Testis (tissue), 5 donors: ENCODE measurements around a stretch of chr6.

DNA sequence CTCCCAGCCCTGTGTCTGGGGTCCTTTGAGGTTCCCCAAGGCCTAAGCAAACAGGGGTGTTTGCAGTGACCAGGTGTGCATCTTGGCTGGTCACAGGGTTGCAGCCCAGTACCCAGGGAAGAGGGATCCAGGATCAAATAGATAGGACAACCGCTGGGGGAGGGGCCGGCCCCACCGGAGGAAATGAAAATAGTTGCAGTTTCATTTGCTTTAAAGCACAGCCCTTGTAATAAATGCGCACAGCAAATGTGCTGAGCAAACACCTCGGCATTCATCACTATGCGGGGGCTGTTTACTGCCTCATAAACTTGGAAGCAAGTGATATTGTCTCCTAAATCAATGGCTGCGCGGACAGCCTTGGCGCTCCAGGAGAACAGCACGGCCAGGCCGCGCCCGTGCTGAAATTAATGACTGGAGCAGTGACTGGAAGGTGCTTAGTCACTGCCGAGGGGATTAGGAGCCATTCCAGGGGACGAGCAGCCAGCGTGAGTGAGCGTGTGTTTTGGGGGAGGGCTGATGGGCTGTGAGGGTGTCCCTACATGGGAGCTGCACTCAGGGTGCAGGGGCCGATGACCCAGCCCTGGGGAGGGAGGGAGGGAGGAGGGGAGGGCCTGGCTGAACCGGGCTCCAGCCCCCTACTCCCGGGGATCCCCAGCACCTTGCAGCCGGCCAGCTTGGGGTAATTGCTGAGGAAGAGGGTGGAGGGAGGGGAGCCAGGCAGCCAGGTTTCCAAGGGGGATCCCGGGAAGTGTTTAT is 82.8 kb downstream of the TMEM242 start:
- PRO-cap, 3 experiments = peak in 1 of 3 experiments; most common plus-strand start position 463 of the sequence (in 1)
- RAMPAGE, long total RNA, 2 experiments = no peak in any of the 2 experiments
- RRBS = 32% methylated on average over 2 of the region's 22 CpGs

DNA sequence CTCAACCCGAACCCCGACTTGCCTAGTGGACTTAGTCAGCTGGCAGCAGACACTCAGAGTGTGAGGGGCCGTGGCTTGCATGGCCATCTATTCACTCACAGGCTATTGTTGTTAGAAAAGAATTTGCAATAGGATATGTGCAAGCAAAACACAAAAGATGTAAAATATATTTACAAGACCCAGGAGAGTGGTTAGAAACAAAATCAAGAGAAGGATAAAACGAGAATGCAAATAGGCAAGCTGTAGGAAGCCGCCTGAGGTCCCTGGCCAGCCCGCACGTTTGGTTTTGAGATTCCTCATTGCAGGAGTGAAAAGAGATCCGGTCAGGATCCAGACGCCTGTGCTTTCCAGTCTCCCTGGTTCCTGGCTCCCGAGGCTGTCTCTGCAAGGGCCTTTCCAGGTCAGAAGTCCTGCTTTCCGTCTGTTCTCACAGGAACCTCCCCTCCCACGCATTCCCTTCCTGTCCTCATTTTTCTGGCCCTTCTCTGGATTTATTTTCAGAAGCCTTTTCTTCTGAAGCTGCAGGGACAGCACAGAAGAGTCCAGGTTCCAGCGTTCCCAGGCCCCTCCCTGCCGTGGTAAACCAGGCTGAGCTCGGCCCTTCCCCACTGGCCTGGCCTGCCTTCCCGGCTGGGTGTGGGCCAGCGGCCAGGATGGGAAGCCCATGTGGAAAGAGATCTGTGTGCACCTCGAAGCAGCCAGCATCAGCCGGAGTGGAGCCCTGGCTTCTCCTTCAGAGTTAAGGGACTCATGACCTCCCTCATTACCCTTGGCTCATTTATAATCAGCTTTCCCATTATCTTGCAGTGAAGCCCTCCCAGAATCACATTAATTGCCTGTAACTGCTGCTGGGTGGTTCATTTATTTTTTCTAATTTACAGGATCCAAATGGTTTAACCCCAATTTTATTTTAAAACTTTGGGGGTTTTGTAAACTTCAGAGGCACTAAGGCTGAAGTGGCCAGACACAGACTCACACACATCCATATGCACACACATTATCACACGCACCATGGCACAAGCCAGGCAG is 53.9 kb downstream of the TMEM242 start:
- PRO-cap, 3 experiments = peak in 1 of 3 experiments; most common plus-strand start position 500 of the sequence (in 1); most common minus-strand start position 282 of the sequence (in 1)
- RAMPAGE, long total RNA, 2 experiments = no peak in any of the 2 experiments
- RRBS = 11% methylated on average over 4 of the region's 20 CpGs

GRCh38 chr6:157307996-157308361 is 15.3 kb downstream of the TMEM242 start:
- PRO-cap, 3 experiments = no peak in any of the 3 experiments
- RAMPAGE, long total RNA, 2 experiments = no peak in any of the 2 experiments
- RRBS = no CpG with 5 or more reads among the region's 2 CpGs

- PRO-cap, 3 experiments = no peak in any of the 3 experiments
- RAMPAGE, long total RNA, 2 experiments = no peak in any of the 2 experiments
- RRBS = no CpG with 5 or more reads among the region's 11 CpGs
Observed at GRCh38 chr6:157312758-157313212, 10.5 kb downstream of the TMEM242 start.

DNA sequence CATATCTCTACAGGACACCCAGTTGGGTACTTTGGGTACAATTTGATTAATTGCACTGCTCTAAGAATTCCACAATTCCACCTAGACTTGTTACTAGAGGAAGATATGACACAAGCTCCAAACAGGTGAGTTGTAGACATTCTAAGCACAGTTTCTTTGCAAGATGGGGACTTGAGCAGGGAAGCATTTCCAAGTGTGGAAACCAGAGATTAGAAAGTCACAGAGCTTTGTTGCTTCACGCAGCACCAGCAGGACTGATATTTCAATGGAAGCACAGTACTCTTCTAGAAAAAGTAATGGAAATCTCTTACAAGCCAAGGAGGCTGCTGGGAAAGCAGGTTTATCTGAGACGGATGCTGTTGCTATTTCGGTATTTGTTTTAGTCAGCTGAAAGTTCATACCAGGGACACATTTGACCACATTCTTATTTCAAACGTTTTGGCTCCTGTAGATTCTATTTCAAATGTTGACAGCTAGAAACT is 3.5 kb upstream of the TMEM242 start:
- PRO-cap, 3 experiments = no peak in any of the 3 experiments
- RAMPAGE, long total RNA, 2 experiments = no peak in any of the 2 experiments
- RRBS = no CpG with 5 or more reads among the region's 4 CpGs

- PRO-cap, 3 experiments = no peak in any of the 3 experiments
- RAMPAGE, long total RNA, 2 experiments = no peak in any of the 2 experiments
- RRBS = no CpG with 5 or more reads among the region's 8 CpGs
Observed at GRCh38 chr6:157427947-157428454, 47.0 kb downstream of the ZDHHC14 start.

GRCh38 chr6:157518530-157519405 is 137.8 kb downstream of the ZDHHC14 start:
- PRO-cap, 3 experiments = no peak in any of the 3 experiments
- RAMPAGE, long total RNA, 2 experiments = no peak in any of the 2 experiments
- RRBS = no CpG with 5 or more reads among the region's 21 CpGs

GRCh38 chr6:157849264-157850196 is 26.5 kb downstream of the SNX9 start:
- PRO-cap, 3 experiments = no peak in any of the 3 experiments
- RAMPAGE, long total RNA, 2 experiments = no peak in any of the 2 experiments
- RRBS = no CpG with 5 or more reads among the region's 7 CpGs

- PRO-cap, 3 experiments = no peak in any of the 3 experiments
- RAMPAGE, long total RNA, 2 experiments = no peak in any of the 2 experiments
- RRBS = no CpG with 5 or more reads among the region's 11 CpGs
Observed at GRCh38 chr6:157861218-157862410, 38.6 kb downstream of the SNX9 start.

DNA sequence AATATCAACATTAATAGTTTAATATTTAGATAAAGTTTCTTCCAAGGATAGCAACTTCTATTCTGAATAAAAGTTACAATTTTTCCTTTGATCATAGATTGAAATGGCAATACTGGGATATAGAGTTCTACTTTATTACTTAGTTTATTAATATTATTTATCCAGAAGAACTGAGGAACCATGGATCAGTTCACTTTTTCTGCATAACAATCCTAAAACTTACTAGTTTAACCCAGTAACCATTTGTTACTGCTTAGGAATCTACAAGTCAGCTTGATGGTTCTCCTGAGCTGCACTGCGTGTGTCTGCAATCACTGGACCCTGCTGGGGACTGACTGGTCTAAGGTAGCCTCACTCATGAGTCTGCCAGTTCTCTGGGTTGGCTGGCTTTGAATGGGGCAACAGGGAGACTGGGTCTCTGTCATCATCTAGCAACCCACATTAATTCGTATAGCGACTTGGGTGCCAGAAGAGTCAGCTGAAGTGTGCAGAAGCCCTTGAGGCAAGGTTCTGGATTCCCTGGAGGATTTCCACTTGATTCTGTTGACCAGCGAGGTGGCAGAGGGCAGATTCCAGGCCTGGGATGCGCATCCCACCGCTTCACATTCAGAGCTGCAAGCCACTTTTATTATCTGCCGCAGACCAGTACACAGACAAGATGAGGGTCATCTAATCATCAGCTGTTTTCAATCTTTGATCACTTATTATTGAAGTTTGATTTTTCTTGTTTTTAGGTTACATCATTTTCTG is 49.3 kb downstream of the SNX9 start:
- PRO-cap, 3 experiments = no peak in any of the 3 experiments
- RAMPAGE, long total RNA, 2 experiments = no peak in any of the 2 experiments
- RRBS = no CpG with 5 or more reads among the region's 7 CpGs

GRCh38 chr6:157892472-157892644 is 69.3 kb downstream of the SNX9 start:
- PRO-cap, 3 experiments = no peak in any of the 3 experiments
- RAMPAGE, long total RNA, 2 experiments = no peak in any of the 2 experiments

DNA sequence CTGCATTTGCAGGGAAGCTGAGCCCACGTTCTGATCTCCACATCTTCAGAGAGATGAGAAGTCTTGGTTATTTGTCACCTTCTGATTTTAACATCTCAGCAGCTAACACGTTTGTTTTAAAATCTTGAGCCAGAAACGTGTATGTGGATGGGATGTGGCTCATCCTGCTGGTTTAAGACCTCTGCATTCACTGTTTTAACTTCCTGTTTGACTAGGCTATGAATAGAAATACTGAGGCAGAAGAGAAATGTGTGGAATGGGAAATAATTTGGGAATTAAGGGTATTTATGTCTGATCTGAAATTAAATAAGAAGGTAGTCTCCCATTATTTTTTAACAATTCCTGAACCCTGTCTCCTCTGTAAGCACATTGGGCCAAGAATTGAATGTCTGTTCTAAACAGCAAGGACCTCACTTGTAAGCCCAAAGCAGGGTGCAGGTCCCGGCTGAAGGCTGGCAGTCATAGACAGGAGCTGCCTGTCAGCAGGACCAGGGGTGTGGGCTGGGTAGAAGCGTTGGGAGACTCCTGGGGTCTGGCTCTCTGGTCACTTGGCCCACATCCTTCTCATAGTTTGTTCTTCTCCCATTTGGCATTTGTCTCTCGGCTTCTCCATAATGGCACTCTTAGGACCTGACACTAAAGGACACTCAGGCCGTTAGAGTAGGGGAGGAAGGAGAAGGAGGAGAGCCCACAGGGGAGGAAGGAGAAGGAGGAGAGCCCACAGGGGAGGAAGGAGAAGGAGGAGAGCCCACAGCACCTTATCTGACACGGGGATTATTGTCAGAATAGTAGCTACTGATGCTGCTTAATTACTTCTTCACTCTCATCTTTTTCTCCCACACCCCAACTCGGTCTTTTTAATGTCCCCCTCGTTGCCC is 75.6 kb downstream of the SNX9 start:
- PRO-cap, 3 experiments = no peak in any of the 3 experiments
- RAMPAGE, long total RNA, 2 experiments = no peak in any of the 2 experiments
- RRBS = no CpG with 5 or more reads among the region's 10 CpGs

DNA sequence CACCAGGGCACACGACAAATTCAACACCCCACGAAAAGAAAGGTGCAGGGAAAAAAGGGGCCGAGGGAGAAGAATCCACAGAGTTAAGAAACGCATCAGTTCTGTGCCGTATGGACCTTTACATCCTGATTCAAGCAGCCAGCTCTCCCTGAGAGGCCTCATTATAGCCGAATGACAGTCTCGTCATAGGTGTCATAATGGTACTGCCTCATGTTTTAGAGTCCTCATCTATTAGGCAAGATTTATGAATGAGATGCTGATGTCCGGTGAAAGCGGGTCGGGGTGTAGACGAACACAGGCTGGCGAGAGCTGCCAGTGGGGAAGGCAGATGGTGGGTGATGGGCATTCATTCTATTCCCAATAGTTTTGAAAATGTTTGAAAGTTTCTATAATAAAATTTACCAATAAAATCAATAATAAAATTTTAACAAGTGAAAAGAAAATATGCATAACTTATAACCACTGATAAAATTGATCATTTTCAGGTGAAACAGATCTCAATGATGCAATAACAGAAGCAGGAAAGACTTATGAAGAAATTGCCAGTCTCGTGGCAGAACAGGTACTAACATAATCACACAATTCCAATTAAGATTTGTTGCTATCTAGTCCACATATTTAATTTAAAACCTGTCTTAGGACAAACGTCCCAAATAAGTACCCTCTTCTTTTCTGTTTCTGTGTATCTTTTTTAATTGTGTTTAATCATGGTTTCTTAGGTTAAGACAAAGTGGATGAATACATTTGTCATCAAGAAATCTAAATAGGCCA is 46.0 kb upstream of the SYNJ2 start:
- PRO-cap, 3 experiments = no peak in any of the 3 experiments
- RAMPAGE, long total RNA, 2 experiments = no peak in any of the 2 experiments
- RRBS = no CpG with 5 or more reads among the region's 14 CpGs

GRCh38 chr6:157954074-157955331 is 27.2 kb upstream of the SYNJ2 start:
- PRO-cap, 3 experiments = peak in 1 of 3 experiments; most common plus-strand start chr6:157954391 (in 1)
- RAMPAGE, long total RNA, 2 experiments = no peak in any of the 2 experiments
- RRBS = 27% methylated on average over 3 of the region's 37 CpGs

DNA sequence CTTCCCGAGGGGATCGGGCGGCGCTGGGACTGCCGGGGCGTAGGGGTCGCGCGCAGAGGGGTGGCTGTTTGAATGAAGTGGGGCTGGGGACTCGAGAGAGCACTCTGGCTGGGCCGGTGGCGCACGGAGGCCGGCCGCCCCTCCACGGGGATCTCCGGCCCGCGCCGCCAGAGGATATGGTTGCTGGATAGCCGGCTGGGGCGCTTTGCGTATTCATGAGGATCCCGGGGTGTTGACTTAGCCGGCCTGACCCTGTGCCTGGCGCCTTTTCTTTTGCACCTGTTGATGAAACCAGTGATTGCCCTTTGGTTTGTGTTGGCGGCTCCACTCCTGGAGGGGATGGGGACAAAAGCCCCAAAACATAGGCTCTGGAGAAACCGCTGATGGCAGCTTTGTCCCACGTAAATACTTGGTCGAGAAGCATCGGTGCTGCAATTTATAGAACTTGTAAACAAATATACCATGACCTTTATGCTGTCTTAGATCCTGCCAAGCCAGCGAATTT is 558 bp downstream of the SYNJ2 start:
- PRO-cap, 3 experiments = no peak in any of the 3 experiments
- RAMPAGE, long total RNA, 2 experiments = no peak in any of the 2 experiments
- RRBS = 1% methylated on average over 11 of the region's 32 CpGs

DNA sequence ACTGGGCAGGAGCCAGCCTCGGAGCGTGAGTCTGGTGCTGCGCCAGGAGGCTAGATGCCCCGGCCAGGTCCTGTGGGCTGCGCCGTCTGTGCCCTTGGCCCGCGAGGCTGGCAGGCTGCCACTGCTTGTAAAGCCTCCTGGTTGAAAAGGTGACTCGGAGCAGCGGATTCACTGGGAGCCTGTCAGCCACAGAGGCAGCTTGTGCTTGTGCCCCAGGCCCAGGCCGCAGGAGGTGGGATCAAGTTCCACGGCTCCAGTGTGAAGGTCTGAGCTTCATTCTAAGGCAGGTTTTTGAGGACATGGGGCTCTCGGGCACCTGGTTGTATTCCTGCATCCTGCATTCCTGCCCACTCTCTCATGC is 8.3 kb downstream of the SYNJ2 start:
- PRO-cap, 3 experiments = no peak in any of the 3 experiments
- RAMPAGE, long total RNA, 2 experiments = no peak in any of the 2 experiments
- RRBS = no CpG with 5 or more reads among the region's 13 CpGs

DNA sequence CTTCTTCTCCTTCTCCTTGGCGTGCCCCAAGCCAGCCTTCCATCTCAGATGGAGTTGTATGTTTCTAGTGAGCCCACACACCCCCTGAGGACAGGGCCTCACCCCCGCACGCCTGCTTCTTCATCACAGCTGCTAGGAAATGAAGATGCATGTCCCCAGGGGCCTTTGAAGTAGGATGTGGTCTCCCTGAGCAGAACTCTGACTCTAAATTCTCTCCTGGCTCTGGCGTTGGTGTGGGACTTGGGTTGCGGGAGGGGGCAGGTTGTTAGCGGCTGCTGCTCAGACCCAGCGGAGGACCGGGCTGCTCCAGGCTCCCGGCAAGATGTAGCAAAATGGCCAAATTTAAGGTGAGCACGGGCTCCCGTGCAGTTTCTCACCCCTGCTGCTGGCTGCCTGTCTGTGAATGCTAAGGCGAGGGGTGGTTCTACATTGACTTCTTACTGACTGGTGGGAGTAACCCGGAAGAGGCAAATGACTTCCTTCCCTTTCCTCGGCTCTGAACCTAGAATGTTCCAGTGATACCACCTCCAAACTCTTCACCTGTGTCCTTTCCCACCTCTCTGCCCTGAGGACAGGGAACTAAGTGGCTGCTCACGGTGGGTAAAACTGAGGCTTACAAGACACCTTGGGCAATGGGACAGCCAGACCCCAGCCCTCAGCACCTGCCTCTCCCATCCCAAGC is 8.8 kb downstream of the SYNJ2 start:
- PRO-cap, 3 experiments = no peak in any of the 3 experiments
- RAMPAGE, long total RNA, 2 experiments = no peak in any of the 2 experiments
- RRBS = no CpG with 5 or more reads among the region's 15 CpGs

DNA sequence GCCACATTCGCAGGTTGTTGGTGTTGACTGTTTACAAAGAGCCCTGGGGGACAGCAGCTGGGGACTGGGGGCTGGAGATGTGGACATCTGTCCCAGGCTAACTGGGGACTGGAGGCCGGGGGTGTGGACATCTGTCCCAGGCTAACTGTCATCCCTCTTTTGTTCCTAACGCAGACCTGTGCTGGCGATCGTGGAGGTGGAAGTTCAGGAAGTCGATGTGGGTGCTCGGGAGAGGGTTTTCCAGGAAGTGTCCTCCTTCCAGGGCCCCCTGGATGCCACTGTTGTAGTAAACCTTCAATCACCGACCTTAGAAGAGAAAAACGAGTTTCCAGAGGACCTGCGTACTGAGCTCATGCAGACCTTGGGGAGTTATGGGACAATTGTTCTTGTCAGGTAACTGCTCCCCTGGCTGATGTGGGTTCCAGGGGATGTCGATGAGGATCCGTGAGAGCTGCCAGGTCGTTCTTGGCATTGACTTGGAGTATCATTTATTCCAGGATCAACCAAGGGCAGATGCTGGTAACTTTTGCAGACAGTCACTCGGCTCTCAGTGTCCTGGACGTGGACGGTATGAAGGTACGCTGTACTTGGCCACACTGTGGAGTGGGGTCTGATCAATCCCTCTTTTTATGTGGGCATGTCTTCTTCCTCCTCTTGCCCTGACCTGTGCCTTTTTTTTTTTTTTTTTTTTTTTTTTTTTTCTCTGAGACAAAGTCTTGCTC is 87.0 kb downstream of the SERAC1 start:
- PRO-cap, 3 experiments = no peak in any of the 3 experiments
- RAMPAGE, long total RNA, 2 experiments = no peak in any of the 2 experiments
- RRBS = no CpG with 5 or more reads among the region's 17 CpGs

GRCh38 chr6:158097672-158098936 is 70.0 kb downstream of the SERAC1 start:
- PRO-cap, 3 experiments = no peak in any of the 3 experiments
- RAMPAGE, long total RNA, 2 experiments = no peak in any of the 2 experiments
- RRBS = no CpG with 5 or more reads among the region's 12 CpGs

DNA sequence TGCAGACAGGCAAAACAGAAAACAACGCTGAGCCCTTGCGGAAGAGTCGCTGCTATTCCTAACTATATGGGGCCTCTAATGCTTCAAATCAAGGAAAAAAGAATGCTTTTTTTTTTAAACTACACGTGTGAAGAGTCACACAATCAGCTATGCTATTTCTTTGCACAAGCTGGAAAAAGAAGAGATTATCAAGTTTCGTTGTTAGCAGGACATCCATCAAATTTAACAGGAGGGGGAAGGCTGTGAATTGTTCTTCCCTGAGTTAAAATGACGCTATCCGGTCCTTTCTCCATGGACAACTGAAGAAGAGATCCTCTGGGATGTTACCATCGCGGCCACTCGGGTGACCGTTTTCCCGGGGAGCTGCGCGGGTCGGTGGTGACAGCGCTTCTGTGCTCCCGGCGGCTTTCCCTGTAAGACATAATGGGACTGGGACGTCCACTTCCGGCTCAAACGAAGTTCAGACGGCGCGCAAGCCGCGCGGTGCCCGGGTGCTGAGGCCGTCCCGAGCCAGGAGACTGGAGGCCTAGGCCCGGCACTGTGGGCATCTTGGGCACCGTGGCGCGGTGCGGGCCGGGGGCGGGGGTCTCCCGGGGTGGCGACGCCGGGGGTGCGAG is 63.3 kb downstream of the GTF2H5 start:
- PRO-cap, 3 experiments = peak in 3 of 3 experiments; most common plus-strand start position 452 of the sequence (in 3); most common minus-strand start position 381 of the sequence (in 2)
- RAMPAGE, long total RNA, 2 experiments = no peak in any of the 2 experiments
- RRBS = 1% methylated on average over 30 of the region's 42 CpGs